GM19239 (cell line): ENCODE measurements around a stretch of chr12.

- RRBS, result no CpG with 5 or more reads among the region's 13 CpGs
Measured at GRCh38 chr12:26112513-26113226, 12.2 kb downstream of the BHLHE41 start.

DNA sequence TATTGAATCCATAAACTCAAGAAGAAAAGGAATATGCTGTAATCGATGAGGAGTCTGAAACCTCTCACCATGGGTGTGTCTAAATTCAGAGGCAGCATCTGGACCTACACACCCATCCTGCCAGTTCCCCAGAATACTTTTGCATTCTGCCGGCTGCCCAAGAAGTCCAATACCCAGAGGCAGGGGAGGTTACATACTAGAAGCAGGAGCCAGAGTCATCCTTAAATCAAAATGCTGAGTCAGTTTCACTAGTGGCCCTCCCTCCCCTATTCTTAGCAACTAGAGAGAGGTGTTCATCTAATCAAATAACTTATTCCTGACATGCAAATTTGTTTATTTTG lies 8.0 kb downstream of the BHLHE41 start:
- RRBS, result no CpG with 5 or more reads among the region's 2 CpGs

DNA sequence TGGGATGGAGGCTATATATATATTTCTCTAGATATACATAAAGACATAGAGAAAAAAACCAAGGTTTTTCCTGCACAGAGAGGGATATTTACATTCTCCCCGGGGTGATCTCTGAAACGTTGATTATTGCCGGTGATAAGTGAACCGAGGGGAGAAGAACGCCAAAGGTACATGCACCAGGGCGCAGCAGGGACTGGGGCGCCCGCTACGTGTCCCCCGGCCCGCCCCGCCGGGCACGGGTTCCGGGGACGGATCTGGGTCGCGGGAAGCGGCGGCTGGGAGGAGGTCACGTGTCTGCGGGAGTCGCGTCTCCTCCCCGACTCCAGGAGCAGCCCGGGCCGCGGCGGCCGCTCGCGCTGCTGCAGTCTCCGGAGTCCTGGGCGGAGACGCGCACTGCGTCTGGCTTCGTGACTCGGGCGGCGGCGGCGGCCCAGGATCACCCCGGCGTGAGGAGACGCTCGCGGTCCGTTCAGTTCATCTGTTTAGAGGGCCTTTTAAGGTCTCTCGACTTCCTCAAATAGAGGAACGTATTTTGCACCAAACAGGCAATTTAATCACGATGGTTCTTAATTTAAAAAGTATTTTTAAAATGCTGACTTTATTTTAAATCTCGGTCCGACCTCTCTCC lies 1.6 kb upstream of the BHLHE41 start:
- RRBS, result 1% methylated on average over 34 of the region's 54 CpGs

GRCh38 chr12:26319489-26320073 lies 124.2 kb downstream of the SSPN start:
- RRBS, result 20% methylated on average over 2 of the region's 5 CpGs

GRCh38 chr12:26339056-26339648 lies 143.8 kb downstream of the SSPN start:
- RRBS, result no CpG with 5 or more reads among the region's 11 CpGs

GRCh38 chr12:26473633-26474201 lies 278.3 kb downstream of the SSPN start:
- RRBS, result no CpG with 5 or more reads among the region's 2 CpGs

- RRBS, result no CpG with 5 or more reads among the region's 1 CpG
Measured at GRCh38 chr12:26630009-26630363, 203.0 kb downstream of the ITPR2 start.

- RRBS, result no CpG with 5 or more reads among the region's 5 CpGs
Measured at GRCh38 chr12:26632806-26633383, 200.1 kb downstream of the ITPR2 start.

DNA sequence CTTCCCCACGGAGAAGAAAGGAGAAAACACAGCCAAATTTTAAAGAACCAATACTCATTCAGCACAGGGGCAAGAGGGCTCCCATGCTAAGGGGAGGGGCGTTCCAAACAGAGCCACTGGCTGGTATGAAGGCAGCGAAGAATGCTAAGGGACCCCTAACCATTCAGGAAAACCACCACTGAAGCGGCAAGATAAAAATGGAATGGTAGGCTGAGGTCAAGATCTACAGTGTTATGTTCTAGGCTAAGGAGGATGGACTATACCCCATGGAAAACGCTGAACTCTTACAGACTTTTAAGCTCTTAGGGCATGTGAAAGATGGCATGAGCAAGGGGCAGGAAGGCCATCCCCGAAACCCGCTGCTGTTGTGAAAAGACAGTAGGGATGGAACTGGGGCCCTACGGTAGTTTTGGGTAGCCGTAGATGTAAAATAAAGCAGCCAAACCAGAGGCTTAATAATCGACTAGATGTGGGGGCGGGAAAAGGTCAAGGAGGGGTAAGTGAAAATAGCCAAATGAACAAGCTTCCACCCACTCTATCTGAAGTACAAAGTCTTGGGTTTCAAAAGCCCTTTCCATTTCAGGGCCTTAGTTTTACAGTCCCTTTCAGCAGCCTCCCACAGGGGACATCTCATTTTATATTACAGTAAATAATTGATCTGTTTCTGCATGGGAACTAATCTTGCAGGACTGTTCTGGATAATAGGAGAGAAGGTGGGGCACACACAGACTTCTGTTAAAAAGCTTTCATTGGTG lies 105.0 kb downstream of the ITPR2 start:
- RRBS, result no CpG with 5 or more reads among the region's 11 CpGs

DNA sequence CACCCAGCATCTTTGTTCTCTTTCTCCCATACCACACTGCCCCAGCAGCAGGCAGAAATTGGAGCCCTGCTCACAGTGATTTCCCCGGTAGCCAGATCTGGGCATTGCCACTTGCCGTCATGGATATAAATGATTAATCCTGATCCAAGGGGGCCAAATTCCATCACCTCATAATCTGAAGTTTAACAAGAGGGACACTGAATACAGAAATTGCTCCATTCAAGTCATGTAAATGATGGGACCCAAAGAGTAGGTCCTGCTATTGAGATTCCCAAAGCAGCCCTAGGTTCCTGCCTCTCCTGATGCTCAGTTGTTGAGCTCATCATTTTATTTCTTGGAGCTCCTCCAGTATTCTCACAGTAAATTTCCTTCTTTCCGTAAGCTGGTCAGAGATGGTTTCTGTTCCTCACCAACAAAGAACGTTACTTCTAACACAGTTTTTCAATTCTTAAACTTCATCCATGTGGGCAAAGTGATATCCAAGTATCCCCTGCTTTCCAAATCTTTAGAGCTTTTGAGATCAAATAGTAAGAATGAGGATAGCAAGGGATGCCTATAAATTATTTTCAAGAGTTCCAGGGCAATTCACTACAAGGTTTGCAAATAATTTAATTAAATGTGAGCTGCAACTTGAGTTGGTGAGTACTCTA lies 11.7 kb downstream of the ITPR2 start:
- RRBS, result no CpG with 5 or more reads among the region's 4 CpGs

DNA sequence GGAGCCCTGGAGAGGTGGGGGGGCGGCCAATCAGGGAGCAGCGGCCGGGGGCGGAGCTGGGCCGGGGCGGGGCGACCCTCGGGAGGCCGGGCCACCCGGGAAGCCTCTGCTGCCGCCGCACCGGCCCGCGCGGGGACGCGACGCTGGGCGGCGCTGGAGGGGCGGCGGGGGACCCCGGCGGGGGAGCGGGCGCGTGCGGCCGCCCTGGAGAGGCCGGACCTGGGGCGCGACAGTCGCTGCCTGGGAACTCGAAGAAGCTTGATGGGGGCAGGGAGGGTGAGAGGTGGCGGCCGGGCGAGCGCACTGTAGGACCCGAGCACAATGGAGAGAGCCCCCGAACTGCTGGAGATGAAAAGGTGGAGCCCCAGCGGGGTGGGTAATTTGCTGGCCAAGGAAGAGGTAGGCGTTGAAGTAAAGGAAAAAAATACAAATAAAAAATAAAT lies 301 bp upstream of the ITPR2 start:
- RRBS, result 2% methylated on average over 27 of the region's 43 CpGs

DNA sequence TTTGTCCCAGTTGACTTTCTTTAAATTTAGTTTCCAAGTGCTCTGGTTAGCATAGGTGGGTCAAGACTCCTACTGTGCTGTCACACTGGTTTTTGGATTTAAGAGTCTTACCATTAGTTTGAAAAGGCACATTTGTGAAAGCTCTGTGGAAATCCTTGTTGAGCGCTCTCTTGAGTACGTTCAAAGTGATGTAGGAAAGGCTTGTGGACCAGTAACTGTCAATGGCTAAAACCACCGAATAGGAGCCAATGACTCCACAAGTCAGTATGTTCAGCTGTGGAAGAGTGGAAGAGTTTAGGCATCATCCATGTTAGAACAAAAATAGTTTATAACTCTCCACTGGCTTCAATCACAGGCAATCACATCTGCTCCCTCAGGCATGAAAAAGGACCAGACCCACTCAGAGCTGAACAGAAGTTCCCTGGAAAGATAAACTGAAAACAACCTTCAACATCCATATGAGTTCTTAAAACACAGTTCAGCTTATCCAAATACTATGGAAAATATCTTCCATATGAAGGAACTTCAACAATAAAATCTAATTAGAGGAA lies 37.2 kb downstream of the FGFR1OP2 start:
- RRBS, result no CpG with 5 or more reads among the region's 3 CpGs

DNA sequence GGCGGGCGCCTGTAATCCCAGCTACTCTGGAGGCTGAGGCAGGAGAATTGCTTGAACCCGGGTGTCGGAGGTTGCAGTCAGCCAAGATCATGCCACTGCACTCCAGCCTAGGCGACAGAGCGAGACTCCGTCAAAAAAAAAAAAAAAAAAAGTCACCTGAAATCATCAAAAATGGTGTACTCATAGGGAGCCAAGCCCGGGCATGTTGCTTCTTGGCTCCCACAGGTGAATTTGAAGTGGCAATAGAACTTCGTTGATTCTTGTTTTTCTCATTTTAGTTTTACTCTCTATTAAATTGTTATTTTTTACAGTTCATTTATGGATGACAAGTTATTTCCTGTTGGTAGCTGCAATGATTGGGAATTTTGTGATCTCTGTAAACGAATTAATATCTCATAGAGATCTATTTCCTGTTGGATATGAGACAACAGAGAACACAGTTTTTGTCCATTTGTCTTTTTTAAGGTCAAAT lies 1.3 kb downstream of the TM7SF3 start:
- RRBS, result no CpG with 5 or more reads among the region's 10 CpGs

GRCh38 chr12:27014727-27015100 lies 530 bp upstream of the TM7SF3 start:
- RRBS, result no CpG with 5 or more reads among the region's 11 CpGs

DNA sequence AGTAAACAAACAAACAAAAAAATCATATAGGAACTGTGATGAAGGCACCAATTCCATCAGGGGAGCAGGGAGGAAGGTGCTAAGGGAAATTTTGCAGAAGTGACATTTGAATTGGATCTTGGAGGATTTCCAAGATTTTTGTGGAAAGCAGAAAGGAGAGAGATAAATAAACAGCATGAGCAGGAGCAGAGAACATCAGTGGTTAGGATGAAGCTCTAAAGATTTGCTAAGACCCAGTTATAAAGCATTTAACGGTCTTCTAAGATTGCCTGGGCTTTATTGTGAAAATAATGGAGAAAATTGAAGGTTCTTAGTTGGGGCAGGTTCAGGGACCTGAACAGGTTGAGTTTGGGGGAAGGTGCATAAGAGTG lies 65.0 kb upstream of the STK38L start:
- RRBS, result no CpG with 5 or more reads among the region's 1 CpG

DNA sequence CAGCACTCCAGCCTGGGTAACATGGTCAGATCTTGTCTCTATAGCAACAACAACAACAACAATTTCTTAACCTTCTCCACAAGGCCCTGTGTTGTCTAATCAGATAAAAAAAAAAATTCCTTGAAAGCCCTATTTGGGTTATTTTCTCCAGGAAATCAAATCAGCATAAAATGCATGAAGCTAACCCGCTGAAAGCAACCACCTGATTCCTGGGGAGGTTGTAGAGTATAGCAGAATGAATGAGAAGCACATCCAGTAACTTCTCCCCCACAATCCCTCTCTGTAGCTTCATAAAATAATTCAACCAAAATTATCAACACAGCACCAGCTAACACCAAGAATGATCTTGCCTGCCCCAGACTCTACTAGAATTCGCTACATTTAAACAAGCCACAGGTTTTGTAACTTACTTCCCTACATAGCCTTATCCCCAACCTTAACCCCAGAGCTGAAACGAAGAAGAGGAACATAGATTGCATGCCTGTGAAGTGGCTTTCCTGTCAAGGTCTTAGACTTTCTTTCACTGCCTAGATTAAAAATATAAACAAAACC lies 6.1 kb upstream of the STK38L start:
- RRBS, result no CpG with 5 or more reads among the region's 3 CpGs

DNA sequence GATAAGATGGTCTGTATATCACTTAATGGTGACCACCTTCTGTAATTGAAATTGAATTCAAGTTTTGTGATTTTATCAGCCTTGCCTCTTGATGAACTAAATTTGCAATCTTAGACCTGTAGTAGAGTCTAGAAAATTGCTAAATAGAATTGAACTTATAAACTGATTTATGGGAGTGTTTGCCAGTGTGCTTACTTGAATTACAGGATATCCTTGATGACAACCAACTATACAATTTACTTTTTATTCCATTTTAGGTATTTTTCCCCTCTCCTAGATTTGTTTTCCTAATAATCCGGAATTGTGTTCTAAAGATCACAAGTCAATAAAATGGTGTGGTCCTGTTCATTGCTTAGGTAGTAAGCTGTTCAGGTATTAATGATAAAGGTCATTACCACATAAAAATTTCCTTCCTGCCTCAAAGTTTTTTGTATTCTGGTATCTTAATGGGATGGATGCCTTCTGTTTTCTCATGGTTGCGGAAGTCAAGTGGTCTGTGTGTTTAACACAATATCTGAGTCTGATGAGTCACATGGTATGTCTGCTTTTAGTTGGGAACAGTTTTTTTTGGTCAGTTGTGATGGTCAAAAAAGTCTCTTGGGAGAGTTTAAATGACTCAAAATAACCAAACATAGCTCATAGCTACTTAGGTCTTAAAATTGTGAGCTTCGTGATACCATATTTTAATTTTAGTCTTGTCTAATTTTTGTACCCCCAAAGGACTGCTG lies 40.5 kb downstream of the STK38L start:
- RRBS, result no CpG with 5 or more reads among the region's 3 CpGs

DNA sequence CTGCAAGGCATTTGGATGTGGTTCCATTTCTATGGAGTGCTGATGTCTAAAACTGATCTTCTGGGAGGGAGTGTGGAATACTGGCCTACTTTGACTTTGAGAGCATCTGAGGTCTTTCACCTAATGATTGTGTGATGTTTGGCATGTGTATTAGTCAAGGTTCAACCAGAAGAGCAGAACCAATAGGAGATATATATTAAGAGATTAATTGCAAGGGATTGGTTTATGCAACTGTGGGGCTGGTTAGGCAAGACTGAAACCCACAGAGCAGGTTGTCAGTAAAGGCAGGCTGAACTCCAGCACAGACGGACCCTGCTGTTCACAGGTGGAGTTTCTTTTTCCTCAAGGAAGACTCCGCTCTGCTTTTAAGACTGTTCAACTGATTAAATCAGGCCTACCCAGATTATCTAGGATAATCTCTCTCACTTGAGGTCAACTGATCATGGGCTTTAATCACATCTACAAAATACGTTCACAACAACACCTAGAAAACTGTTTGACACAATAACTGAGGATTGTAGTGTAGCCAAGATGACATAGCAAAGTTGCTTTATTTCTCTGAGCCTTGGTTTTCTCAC lies 11.7 kb downstream of the BMAL2 start:
- RRBS, result no CpG with 5 or more reads among the region's 3 CpGs

GRCh38 chr12:27582968-27583593 lies 59.1 kb downstream of the PPFIBP1 start:
- RRBS, result no CpG with 5 or more reads among the region's 3 CpGs

DNA sequence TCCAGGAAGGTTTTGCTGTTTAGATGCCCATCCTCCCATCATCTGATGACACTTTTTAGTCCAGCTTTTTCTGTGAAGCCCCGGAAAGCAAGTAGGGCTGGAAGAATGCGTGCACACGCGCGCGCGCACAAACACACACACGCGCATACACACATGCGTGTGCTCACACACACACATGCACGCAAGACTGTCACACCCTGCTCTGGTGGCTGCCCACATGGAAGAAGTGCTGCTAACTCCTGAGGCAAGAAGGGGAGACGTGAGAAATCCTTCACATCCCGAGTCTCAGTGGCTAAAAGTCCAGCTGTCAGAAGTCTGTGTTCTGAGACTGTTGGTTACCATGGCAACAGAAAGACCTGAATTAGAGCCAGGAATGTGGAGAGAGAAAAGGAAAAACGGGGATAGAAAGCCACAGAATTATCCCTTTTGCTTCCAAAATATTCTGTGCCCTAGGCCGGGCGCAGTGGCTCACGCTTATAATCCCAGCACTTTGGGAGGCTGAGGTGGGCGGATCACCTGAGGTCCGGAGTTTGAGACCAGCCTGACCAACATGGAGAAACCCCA lies 71.2 kb downstream of the PPFIBP1 start:
- RRBS, result no CpG with 5 or more reads among the region's 19 CpGs